Thoracic aorta endothelial cell (primary cell): Measurements from ENCODE around the genes RFC3, CCNA1 and CSNK1A1L.

- CAGE, long polyA plus RNA, result no peak
Observed at GRCh38 chr13:33800248-33800720, 17.7 kb upstream of the RFC3 start.

GRCh38 chr13:33817863-33818436, at the start of gene RFC3:
Gene RFC3, plus strand, starts transcription at chr13:33818149.
- CAGE, long polyA plus RNA, result no peak

GRCh38 chr13:34156684-34157617, 339.0 kb downstream of the RFC3 start:
- CAGE, long polyA plus RNA, result no peak

DNA sequence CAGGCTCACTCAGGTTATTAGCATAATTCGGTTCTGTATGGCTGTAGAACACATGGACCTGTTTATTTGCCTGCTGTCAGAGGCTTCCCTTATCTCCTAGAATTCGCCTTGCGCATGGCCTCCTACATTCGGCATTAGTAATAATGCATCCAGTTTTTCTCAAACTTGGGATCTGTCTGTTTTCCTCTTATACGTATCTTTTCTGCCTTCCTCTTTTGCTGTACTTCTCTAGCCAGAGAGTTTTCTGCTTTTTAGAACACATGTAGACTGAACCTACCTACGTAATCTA, 252.6 kb downstream of the MAB21L1 start:
- CAGE, long polyA plus RNA, result no peak

DNA sequence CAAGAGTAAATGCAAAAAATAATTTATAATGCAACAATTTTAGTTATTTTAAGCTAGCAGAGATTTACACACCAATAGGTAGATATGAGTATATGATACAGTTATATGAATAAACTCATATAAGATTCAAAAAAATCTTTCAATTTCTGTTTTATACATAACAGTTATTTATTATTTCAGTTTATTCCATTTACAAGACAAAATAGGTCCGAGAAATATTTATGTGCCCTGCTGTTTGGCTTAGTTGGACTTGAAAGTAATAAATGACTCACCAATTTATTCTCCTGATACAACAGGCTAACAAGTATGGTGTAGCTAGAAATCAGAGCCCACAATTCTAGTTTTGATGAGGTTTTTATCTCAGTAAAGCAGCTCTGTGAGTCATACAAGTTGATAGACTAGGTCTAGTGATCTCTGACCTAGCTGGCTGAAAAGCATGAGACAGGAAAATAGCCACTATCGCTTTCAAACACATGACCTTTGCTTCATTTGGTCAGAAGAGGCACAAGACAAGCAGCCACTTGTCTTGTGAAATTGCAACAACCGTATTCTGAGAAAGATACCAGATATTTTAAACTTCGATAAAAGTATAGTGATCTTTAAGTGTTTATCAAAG, 126.9 kb downstream of the MAB21L1 start:
- CAGE, long polyA plus RNA, result no peak

- CAGE, long polyA plus RNA, result no peak
Observed at GRCh38 chr13:35471647-35472755, 4.5 kb downstream of the MAB21L1 start.

GRCh38 chr13:35699205-35699644, 222.7 kb upstream of the MAB21L1 start:
- CAGE, long polyA plus RNA, result no peak

DNA sequence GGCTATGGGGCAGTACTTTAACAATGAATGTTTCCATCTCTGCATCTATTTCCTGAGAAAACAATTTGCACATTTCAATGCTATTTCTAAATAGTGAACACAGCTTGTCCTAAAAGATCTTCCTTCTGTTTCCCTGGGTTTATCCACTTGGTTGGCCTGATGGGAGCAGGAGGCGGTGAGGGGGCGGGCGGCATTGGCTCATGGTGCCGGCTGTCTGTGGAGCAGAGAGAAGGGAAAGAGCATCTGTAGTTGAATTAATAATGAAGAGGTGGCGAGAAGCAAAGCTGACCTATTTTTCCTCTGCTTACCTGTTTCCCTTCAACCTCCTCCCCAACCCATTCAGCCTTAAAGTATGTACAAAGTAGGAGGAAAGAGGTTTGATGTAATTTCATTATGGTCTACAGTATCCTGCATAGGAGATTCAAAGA, 291.3 kb downstream of the DCLK1 start:
- CAGE, long polyA plus RNA, result no peak

- CAGE, long polyA plus RNA, result no peak
Observed at GRCh38 chr13:35840866-35841752, 290.1 kb downstream of the DCLK1 start.

DNA sequence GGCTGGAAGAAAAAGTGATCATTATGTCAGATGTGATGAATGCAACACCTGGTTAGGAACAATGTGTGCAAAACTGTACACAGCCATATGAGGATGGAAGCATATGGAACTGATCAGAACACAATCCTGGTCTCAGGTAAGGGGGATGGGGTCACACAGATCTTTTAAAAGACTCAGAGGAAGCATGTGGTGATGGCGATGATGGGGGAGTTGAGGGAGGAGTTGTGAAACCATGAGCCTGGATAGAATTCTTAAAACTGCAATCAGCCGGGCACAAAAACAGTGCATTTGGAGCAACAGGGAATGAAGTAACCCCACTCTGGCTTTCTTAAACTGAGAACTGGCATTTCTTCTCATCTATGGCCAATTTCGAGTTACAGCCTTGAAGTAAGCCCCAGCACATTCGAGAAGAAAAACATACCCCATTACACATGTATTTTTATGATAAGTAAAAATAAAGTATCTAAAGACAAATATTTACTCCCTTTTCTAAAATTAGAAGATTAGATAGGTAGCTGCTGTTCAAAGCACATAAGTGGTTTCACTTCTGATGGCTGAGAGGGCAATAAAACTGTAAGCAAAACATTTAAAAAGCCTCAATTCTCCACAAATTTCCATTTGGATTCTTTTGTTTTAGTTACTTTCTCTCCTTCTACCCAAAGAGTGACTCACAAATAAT, 70.1 kb downstream of the DCLK1 start:
- CAGE, long polyA plus RNA, result no peak

DNA sequence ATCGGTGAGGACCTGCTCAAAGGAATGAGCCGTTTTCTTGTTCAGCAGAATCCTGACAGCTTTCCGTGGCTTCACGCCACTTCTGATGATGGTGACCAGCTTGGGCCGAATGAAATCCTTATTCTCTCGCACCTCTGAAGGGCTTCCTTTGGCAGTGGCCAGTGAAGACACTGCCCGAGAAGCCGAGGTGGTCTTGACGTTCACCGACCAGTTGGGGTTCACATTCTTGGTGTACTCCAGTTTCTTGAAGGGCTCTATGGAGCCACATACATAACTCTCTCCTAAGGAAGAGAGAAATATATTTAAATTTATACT, 19.3 kb downstream of the DCLK1 start:
- CAGE, long polyA plus RNA, result no peak

DNA sequence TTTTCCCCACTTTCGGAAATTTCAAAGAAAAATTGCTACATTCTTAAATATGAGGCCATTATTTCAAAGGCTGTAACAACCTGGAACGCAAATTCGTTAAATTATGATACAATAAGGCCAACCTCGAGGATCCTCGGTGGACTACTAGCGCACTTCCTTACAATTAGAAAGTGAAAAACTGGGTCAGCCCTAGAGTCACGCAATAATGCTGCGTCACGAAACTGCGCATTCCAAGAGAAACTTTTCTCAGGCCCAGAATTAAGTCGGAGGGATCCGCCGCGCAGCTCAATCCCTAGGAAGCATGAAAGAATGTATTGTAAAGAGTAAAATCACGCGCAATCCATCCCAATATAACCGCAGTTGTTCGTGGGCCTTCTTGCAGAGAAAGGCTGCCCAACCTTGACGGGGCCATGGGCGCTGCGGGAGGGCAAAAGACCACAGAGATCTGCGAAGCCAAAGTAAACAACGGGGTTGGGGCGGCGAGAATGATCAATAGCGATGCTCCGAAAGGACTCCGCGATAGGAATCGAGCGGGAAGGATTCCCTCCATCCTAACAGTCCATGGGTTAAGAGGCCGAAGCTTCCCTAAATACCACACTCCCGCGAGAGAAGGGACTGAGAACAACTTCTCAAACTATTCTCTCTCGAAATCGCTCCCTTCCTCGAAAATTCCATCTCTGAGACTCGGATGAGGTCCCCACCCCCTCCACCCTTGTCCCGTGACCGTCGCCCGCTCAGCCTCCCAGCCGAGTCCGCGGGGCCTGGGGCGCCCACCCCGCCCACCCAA, 598 bp downstream of the SPART start:
- CAGE, long polyA plus RNA, result no peak

DNA sequence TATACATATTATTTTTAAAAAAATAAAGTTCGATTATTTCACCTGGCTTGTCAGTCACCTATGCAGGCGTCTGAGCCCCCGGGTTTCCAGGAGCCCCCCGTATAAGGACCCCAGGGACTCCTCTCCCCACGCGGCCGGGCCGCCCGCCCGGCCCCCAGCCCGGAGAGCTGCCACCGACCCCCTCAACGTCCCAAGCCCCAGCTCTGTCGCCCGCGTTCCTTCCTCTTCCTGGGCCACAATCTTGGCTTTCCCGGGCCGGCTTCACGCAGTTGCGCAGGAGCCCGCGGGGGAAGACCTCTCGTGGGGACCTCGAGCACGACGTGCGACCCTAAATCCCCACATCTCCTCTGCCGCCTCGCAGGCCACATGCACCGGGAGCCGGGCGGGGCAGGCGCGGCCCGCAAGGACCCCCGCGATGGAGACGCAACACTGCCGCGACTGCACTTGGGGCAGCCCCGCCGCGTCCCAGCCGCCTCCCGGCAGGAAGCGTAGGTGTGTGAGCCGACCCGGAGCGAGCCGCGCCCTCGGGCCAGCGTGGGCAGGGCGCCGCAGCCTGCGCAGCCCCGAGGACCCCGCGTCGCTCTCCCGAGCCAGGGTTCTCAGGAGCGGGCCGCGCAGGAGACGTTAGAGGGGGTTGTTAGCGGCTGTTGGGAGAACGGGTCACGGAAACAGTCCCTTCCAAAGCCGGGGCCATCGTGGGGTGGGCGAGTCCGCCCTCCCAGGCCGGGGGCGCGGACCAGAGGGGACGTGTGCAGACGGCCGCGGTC, 827 bp upstream of the CCNA1 start:
- CAGE, long polyA plus RNA, result no peak

DNA sequence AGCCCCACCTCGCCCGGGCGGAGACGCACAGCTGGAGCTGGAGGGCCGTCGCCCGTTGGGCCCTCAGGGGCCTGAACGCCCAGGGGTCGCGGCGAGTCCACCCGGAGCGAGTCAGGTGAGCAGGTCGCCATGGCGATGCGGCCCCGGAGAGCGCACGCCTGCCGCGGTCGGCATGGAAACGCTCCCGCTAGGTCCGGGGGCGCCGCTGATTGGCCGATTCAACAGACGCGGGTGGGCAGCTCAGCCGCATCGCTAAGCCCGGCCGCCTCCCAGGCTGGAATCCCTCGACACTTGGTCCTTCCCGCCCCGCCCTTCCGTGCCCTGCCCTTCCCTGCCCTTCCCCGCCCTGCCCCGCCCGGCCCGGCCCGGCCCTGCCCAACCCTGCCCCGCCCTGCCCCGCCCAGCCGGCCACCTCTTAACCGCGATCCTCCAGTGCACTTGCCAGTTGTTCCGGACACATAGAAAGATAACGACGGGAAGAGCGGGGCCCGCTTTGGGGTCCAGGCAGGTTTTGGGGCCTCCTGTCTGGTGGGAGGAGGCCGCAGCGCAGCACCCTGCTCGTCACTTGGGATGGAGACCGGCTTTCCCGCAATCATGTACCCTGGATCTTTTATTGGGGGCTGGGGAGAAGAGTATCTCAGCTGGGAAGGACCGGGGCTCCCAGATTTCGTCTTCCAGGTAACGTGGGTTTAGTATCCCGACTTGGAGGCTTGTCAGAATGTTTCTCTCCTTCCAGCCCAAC, at the start of gene CCNA1:
Gene CCNA1, plus strand, starts transcription at position 444 of the 742 bp plus-strand sequence.
- CAGE, long polyA plus RNA, result no peak

GRCh38 chr13:36778105-36778712, 40.8 kb upstream of the RFXAP start:
- CAGE, long polyA plus RNA, result no peak

DNA sequence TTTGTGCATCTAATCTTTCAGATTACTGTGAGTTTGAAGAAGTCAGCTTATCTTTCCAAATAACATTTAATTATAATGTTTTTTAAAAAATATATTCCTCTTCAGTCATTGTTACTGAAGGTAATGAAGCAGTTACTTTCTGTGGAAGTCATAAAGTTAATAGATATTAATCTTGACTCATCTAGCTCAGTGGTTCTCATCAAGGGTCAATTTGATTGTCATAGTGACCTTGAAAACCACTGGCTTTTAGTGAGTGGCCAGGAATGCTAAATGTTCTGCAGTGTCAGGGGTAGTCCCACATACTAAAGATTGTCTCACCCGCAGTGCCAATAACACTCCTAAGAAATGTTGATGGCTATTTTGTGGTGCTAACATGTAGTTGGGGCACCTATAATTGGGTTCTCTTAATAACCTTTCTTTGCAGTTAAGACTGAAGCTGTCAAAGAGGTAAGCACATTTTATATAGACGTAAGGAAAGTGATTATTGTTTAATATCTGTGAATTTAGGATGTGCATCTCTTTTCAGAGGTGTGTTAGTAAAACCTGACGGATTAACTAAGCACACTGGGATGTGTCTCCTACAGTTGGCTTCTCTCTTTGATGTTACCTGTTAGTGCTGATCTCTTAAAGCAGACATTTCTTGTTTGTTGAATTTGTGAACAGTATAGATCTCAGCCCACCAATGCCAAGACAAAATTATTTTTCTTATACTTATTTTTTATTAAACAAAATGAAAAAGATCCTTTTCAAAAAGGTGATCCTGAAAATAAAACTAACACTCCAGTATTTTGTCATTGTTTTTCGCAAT, 9.1 kb downstream of the RFXAP start:
- CAGE, long polyA plus RNA, result no peak

GRCh38 chr13:36920584-36921627, 868 bp upstream of the SMAD9 start:
- CAGE, long polyA plus RNA, result no peak

GRCh38 chr13:37105113-37105715, at the start of gene CSNK1A1L:
Gene CSNK1A1L, minus strand, starts transcription at chr13:37105664.
- CAGE, long polyA plus RNA, result no peak

DNA sequence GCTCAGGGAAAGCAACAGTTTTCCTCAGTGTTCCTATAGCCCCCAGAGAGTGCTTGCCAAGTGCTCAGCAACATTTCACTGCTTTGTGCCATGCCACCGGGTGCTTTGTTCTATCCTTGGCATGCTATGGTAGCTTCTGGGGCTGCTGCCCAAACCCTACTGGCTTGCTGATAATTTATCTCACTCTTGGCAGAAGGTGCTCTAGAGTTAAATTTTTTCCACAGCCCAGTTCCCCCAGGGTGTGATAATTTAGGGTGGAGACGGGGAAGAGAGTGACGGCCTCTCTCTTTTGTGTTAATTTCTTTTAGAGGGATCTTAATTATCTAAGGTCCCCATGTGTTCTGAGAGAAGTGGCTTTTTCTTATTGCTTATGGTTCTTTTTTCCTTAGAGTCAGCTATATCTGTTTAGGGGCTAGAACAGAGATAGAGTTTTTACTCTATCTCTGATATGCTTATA, 12.6 kb upstream of the CSNK1A1L start:
- CAGE, long polyA plus RNA, result no peak

DNA sequence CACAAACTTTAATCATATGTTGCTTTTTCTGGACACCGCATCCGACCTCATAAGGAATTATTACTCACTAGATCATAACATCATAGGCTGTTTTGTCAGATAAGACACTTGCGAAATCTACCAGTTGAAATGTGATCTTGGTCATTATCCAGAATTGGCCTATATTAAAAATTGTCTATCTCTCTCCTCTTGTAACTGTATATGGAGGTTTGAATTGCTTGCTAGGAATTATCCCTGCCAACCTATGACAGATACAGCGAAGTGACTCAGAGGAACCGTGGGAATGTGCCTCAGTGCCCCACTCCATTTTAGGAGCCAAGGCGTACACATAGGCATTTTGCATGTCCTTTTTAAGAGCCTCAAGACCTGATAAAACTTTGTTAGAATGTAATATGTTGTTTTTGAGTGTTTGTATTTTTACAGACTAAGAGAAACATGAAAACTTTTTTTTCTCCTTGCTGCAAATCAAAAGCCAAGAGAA, 117.1 kb upstream of the POSTN start:
- CAGE, long polyA plus RNA, result no peak